H7 (cell line): ENCODE data around the genes GPR84 and PPP1R1A.

GRCh38 chr12:54013224-54013956 lies 4.6 kb downstream of the HOXC8 start:
- RAMPAGE, long total RNA = no peak

DNA sequence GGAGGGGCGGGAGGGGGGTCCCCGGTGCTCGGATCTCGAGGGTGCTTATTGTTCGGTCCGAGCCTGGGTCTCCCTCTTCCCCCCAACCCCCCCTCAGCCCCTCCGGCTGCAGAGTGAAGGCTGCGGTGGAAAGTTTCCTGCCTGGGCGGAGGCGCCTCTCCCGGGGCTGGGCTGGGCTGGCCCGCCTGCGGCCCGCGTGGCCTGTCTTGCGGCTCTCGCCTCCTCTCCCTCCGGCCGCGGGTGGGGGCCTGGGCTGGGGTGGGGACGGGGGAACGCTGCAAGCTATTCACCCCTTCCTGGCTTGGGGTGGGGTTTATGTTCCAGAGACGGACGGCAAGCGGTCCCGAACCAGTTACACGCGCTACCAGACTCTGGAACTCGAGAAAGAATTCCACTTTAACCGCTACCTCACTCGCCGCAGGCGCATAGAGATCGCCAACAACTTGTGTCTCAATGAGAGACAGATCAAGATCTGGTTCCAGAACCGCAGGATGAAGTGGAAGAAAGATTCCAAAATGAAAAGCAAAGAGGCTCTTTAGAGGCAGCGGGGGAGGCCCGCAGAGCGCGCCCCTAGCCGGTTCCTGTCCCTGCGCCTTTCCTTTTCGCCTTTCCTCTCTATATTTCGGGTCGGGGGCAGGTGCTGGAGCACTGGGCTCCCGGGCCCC lies 1.2 kb downstream of the HOXC5 start:
- RAMPAGE, long total RNA = no peak

GRCh38 chr12:54039463-54040191 lies 6.8 kb downstream of the HOXC5 start:
- RAMPAGE, long total RNA = no peak

GRCh38 chr12:54175546-54175807 lies 13.3 kb downstream of the SMUG1 start:
- RAMPAGE, long total RNA = no peak

GRCh38 chr12:54231983-54232750 lies 43.4 kb upstream of the SMUG1 start:
- RAMPAGE, long total RNA = no peak

GRCh38 chr12:54251907-54252346 lies 28.0 kb downstream of the CBX5 start:
- RAMPAGE, long total RNA = no peak

DNA sequence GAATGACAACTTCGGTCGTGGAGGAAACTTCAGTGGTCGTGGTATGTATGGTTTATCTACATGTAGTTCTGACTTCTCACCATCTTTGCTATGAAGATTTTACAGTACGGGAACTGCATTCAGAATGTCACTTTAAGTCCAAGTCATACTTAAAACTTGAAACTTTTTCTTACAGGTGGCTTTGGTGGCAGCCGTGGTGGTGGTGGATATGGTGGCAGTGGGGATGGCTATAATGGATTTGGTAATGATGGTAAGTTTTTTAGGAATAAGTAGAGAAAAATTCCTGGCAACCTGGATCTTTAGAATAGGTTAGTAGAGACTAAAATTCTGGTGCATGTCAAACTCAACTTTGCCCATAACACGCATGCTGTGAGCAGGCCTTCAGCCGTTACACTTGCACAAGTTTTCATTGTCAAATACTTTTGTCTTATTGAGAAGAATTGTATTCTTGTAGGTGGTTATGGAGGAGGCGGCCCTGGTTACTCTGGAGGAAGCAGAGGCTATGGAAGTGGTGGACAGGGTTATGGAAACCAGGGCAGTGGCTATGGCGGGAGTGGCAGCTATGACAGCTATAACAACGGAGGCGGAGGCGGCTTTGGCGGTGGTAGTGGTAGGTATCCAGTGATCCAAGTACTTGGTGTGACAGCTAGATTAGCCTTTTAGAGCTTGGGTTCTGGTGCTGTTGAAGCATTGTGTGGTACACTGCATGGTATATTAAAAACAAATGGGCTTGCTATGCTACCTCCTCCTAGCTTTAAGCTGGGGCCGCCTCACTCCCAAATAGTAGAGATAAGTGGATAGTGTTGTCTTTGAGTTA lies 2.3 kb downstream of the HNRNPA1 start:
- RAMPAGE, long total RNA = no peak

GRCh38 chr12:54350352-54351074 lies 13.8 kb downstream of the GPR84 start:
- RAMPAGE, long total RNA = no peak

- RAMPAGE, long total RNA = no peak
Observed at GRCh38 chr12:54353449-54354001, 10.8 kb downstream of the GPR84 start.

DNA sequence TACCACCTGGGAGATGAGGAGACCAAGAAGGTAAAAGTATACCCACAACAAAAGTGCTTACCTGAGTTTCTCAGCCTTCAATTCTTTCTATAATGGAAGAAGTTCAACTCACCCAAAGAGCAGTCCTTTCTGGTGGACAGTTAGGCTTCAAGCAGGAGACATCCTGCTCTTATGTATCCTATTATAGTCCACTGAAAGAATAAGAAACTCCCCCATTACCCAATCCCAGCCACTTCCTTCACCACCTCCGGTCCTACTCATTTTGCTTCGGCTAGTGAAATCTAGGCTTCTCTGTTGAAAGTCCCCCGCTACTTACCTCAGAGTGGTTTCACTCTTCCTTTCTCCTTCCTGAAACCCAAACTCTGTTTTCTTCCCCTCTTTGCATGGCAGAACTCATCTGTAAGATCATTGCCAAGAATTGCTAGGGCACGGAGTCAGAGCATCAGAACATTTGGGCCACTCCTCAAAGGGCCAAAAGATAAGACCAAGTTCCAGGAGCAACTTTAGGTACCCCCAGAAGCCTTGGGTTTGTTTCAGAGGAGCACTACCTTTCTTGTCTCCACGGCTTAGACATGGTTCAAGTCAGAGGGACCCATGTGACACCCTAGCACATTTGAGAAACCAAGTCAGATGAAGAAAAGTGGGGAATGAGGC lies at the start of gene GPR84:
Gene GPR84, minus strand, starts transcription at position 155 of the 654 bp plus-strand sequence.
- RAMPAGE, long total RNA = no peak

- RAMPAGE, long total RNA = no peak
Observed at GRCh38 chr12:54390704-54391000, 6.1 kb upstream of the ZNF385A start.

GRCh38 chr12:54391001-54391970 lies 6.8 kb upstream of the ZNF385A start:
- RAMPAGE, long total RNA = no peak

GRCh38 chr12:54406532-54407395 lies 12.3 kb downstream of the ITGA5 start:
- RAMPAGE, long total RNA = no peak

- RAMPAGE, long total RNA = no peak
Observed at GRCh38 chr12:54412350-54412765, 6.7 kb downstream of the ITGA5 start.

- RAMPAGE, long total RNA = no peak
Observed at GRCh38 chr12:54432857-54433195, 13.8 kb upstream of the ITGA5 start.

GRCh38 chr12:54522928-54523844 lies 25.6 kb downstream of the NCKAP1L start:
- RAMPAGE, long total RNA = no peak

GRCh38 chr12:54588387-54589094 lies at the start of gene PPP1R1A:
Gene PPP1R1A, minus strand, starts transcription at chr12:54588659.
- RAMPAGE, long total RNA = no peak

- RAMPAGE, long total RNA = no peak
Observed at GRCh38 chr12:54601878-54602525, 13.5 kb upstream of the PPP1R1A start.

DNA sequence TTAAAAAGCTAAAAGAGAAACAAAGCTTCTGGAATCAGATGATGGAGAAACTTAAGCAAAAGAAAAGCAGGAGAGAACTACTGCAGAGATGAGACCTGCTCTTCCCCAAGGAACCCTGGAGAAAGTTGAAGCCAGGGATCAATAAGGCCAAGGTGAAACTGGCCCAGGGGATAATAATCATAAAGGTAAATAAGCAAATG lies 17.7 kb upstream of the DCD start:
- RAMPAGE, long total RNA = no peak

GRCh38 chr12:54888218-54888775 lies 34.0 kb downstream of the MUCL1 start:
- RAMPAGE, long total RNA = no peak